Left lobe of liver (tissue), 1 donor: ENCODE measurements around the gene POLR2C.

DNA sequence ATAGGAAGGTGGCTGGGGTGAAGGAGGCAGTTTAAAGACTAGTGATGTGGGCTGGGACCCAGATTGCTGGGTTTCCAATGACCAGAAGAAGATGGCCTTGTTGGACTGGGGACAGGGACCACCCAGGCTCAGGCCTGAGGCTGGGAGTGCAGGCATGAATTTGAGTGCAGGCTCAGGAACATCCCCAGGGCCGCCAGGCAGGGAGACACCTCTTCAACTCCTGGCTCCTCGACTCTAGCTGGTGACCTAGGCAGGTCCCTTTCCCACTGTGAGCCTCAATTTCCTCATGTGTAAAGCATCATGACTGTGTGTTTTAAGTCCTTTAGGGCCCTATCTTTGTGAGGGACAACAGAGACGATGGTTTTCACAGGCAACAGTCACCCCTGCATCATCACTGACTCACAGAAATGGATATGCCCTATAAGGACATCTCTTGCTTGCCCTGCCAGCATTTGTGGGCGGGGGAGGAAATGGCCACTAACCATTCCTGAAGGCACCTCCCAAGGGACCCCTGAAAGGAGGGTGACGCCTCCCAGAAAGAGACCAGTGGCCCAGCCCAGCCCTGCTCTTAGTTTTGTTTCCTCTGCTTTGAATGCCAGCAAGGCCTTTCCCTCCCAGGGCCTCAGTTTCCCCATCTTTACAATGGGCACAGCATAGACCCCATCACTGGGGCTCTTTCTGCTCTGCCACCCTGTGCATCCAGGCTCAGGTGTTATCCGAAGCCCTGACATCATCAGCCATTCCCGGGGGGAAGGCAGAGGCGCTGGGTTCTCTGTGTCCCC, 11.2 kb downstream of the NLRC5 start:
- PRO-cap: no peak

- PRO-cap: no peak
Measured at GRCh38 chr16:57016239-57016548, 26.8 kb downstream of the NLRC5 start.

GRCh38 chr16:57093170-57093620, 812 bp downstream of the CPNE2 start:
- PRO-cap: no peak

DNA sequence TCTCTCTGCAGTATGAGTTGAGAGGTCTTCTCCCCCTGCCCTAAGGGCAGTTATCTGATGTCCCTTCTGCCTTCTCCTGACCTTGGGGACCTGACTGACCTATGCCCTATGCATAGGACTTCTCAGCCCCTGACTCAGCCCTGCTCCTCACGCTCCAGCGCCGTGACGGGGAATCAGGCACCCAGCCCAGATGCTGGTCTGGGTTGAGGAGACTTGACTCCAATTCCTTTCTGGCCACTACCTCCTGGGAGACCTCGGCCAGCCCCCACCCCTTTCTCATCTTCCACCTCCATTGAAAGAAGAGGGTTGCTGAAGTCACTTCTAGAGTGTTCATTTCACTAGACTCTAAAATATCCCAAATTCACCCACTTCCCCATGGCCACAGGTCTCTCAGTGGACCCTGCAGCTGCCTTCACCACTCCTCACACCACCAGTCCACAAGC, 45.6 kb downstream of the CPNE2 start:
- PRO-cap: no peak

GRCh38 chr16:57187093-57187865, 1.1 kb downstream of the RSPRY1 start:
- PRO-cap: unidirectional peak, minus-strand start at chr16:57187367

DNA sequence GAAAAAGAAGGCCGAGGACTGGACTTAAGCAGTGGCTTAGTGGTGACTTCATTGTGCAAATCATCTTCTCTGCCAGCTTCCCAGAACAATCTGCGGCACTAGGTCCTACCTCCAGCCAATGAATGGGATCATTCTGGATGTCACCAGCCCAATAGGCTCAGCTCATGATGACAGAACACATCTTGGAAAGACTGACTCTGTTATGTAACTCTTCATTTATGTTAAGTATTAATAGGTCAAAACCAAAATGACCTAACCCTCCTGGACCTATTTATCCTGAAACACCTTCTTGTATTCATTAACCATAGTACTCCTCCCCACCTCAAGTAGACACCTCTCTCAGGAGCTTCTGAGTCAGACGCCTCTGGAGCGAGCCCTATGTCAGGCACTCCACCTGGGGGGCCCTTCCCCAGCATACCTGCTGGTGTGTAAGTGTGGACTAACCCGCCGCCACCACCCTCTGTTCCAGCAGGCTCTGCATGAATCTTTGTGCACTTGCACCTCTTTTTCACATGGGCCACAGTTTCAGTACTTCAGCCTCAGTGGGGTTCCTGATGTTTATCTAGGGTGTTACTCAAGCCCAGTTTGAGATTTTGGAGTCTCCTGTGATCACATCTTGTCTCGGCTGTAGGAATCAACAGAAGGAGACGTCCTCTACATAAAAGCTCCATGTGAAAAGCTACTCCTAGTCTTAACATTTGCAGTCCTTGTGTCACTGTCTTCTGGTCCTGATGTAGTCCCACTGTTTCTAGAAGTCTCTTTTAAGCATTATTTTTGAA, 7.3 kb downstream of the ARL2BP start:
- PRO-cap: bidirectional peak, plus-strand start at position 357 of the sequence, minus-strand start at position 124 of the sequence

- PRO-cap: no peak
Measured at GRCh38 chr16:57265951-57266481, 18.5 kb downstream of the PLLP start.

- PRO-cap: bidirectional peak, plus-strand start at chr16:57304379, minus-strand start at chr16:57304243
Measured at GRCh38 chr16:57304011-57304656, 19.7 kb upstream of the PLLP start.

DNA sequence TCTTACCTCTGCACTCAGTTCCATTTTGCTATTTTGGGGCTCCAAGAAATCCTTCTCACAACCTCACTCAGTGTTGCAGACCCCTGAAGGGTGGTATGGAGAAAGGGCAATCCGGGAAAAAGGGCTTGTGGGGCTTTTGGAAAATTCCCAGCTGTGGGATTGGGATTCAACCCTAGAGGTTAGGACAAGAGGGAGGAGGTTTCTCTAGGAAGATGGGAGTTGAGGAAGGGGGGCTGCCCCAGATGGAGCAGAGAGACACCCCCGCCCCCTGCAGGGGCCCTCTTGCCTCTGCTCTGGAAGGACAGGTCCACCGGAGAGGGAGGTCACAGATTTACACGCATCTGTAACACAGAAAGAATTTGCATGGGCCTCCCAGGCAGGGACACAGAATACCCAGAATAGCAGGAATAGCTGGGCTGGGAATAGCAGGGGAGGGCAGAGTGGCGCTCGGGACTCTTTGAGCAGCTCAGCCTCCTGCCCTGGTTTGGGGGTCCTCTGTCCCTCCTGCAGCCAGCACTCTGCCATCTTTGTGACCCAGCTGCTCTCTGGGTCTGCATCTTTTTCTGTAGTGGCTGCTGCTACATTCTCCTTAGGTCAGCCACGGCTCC, 33.7 kb upstream of the PLLP start:
- PRO-cap: no peak

GRCh38 chr16:57462201-57463100, at the start of gene POLR2C:
Gene POLR2C, plus strand, starts transcription at chr16:57462679.
- PRO-cap: unidirectional peak, plus-strand start at chr16:57462679

GRCh38 chr16:57483830-57484465, 2.3 kb downstream of the DOK4 start:
- PRO-cap: no peak

- PRO-cap: no peak
Measured at GRCh38 chr16:57536087-57536236, 409 bp downstream of the CCDC102A start.

DNA sequence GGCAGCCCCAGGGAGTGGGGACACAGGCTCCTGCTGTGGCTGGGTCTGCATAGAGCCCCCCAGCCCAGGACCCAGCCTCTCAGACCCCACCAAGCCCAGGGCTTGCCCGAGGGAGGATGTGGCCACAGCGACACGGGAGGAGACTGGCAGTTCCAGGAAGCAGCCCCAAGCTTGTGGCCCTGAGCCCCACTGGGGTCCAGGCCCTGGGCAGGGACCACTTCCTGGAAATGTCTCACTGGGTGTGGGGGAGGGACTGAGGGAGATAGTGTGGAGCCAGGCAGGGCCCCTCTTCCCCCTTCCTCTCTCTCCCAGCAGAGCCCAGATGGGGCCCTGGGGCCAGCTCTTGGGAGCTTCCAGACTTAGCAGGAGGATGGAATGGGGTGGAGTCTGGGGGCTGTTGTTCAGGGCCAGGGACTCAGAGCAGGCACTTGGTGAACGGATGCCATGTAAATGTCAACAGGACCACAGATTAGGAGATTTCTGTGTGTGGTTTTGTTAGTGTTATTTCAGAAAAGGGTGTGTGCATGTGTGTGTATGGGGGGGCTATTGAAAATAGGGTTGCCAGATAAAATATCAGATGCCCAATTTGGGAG, 35.4 kb downstream of the ADGRG5 start:
- PRO-cap: no peak

DNA sequence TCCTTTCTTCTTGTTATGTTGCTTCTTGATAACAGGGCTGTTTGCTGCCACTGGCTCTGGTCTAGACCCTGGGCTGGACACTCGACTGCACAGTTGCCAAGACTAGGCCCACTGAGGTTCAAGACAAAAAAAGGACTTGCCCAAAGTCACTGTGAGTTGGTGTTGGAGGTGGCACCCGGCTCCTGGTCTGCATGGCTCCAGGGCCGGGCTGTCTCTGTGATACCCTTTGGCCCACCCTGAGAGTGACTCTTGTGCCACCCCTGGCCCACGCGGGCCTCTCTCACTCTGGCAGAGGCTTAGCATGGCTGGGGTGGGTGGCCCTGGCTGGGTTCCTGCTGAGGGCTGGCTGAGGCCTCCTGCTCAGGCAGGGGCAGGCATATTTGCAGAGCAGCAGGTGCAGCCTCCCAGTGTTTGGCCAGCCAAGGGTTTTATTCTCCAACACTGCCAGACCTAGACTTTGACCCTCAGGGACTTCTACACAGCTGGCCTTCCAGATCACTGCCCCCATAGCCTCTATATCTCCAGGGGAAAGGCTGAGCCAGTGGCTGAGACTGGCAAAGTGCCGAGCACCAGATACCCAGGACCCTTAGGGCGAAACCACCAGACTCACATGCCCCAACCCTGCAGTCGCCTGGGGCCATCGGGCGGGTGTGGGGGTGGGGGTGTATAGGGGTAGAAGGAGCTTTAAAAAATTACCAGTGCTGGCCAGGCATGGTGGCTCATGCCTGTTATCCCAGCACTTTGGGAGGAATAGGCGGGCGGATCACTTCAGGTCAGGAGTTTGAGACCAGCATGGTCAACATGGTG, 21.5 kb upstream of the ADGRG1 start:
- PRO-cap: no peak

DNA sequence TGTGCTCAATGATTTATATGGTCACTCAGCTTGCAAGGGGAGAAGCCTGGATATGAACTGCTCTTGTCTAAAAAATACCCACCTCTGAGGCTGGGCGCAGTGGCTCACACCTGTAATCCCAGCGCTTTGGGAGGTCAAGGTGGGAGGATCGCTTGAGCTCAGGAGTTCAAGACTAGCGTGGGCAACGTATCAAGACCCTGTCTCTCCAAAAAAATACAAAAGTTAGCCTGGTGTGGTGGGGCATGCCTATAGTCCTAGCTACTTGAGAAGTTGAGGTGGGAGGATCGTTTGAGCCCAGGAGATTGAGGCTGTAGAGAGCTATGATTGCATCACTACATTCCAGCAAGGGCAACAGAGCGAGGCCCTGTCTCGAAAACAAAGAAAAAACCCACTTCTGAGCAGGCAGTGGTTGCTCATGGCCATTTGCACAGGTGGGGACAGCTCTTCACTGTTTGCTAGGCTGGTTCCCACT, 4.3 kb upstream of the ADGRG1 start:
- PRO-cap: no peak

DNA sequence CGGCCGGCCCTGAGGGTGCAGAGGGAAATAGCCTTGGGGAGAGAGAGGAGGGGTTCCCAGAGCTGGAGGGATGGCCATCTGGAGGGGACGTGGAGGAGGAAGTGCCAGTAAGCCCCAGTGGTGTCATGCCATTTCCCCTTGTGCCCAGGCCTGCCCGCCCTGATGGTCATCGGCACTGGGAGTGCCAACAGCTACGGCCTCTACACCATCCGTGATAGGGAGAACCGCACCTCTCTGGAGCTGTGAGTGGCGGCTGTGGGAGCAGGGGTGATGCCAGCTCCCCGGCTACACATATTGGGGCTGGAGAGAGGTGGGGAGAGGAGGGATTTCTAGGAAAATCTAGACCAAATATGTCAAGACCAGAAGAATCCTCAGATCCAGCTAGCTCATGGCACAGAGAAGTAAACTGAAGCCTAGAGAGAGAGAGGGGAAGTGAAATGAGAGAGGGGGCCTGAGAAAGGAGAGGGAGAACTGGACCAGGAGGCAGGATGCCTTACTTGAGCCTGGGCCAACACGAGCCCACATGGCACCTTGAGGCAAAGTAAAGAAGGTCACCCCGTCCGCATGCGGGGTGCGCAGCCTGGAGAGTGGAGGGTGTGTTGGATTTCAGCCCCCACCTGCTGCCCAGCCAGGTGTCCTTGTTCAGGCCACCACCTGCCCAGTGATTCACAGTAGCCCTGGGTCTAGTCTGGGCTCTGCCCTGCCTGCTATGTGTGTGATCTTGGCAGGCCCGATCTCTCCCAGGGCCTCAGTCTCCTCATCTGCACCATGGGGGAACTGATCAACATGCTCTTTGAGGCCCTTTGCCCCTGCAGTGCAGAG, 10.2 kb upstream of the DRC7 start:
- PRO-cap: no peak

DNA sequence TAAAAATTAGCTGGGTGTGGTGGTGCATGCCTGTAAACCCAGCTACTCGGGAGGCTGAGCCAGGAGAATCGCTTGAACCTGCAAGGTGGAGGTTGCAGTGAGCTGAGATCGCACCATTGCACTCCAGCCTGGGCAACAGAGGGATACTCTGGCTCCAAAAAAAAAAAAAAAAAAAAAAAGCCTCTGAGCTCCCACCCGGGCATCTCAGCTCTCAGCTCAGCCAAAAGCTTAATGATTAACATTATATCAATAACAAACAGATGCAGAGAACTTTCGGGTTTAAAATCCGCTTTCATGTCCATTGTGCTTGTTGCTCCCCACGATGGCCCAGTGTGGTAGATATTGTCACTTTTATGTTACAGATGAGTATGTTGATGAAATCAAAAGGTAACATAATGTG, 9.2 kb downstream of the DRC7 start:
- PRO-cap: unidirectional peak, plus-strand start at position 282 of the sequence

- PRO-cap: unidirectional peak, minus-strand start at chr16:57735303
Measured at GRCh38 chr16:57734568-57735662, 655 bp upstream of the KATNB1 start.

- PRO-cap: no peak
Measured at GRCh38 chr16:57769994-57770943, 32.0 kb downstream of the KIFC3 start.

- PRO-cap: no peak
Measured at GRCh38 chr16:57785318-57786456, 16.6 kb downstream of the KIFC3 start.